Glomerular endothelial cell (primary cell): ENCODE measurements around a stretch of chr3.

DNA sequence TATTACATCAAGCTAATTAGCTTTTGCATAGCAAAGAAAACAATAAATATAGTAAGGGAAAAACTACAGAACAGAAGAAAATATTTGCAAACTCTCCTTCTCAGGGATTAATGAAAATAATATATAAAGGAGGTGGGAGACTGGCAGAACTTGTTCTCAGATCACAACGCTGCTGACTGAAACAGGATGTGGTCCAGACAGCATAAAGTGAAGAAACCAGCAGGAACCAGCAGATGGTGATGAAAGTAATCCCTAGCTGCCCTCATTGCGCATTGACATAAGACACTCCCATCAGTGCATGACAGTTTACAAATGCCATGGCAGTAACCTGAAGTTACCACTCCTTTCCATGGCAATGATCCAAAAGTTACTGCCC lies 149.2 kb upstream of the CD96 start:
- RAMPAGE, long total RNA = no peak

DNA sequence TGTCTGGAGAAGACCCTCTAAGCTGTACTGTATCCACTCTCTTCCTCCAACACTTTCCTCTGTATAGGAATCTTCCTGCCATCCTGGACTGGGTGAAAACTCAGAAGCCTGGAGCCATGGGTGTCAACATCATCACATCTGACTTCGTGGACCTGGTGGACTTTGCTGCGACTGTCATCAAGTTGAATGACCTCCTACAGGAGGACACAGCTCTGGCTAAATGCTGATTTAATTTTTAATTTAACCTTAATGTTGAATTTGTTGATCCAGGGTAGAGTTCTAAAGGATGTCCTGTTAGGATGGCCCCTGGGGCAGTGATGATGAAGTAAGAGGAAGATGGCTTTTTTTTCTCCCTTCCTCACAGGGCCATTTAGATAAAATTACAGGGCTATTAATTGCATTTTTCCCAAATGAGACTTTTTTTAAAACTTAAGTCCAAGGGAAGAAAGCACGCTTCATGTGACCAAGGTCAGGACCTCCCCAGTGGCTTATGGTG lies 46.2 kb downstream of the PLCXD2 start:
- RAMPAGE, long total RNA = no peak

DNA sequence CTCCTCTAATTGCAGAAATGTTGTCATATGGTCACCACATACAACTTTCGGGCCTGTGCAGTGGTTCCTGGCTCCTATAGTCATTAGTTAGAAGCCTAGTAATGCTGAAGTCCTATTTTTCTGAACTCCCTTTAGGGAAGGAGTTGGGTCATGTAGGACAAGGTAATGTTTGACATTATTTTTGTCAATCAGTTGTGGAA lies 59.2 kb downstream of the PLCXD2 start:
- RAMPAGE, long total RNA = no peak

DNA sequence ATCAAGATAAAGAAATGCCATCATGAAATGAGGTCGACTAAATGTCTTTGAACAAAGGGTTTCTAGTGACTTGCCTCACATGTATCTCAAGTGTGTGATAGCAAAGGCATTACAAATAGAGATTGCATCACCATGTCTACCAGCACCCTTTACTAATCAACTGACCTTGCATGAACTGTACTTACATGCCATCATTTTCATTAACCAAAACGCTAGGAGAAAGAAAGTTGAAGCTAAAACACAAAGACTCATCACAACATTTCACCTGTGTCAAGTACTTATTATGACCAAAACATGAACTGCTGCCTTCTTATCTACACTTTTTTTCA lies 61.0 kb downstream of the PLCXD2 start:
- RAMPAGE, long total RNA = no peak

GRCh38 chr3:111764426-111765166 lies 90.1 kb downstream of the PLCXD2 start:
- RAMPAGE, long total RNA = no peak

GRCh38 chr3:111826591-111826895 lies 32.5 kb upstream of the PHLDB2 start:
- RAMPAGE, long total RNA = no peak

GRCh38 chr3:112074964-112075513 lies 11.2 kb upstream of the C3orf52 start:
- RAMPAGE, long total RNA = no peak

DNA sequence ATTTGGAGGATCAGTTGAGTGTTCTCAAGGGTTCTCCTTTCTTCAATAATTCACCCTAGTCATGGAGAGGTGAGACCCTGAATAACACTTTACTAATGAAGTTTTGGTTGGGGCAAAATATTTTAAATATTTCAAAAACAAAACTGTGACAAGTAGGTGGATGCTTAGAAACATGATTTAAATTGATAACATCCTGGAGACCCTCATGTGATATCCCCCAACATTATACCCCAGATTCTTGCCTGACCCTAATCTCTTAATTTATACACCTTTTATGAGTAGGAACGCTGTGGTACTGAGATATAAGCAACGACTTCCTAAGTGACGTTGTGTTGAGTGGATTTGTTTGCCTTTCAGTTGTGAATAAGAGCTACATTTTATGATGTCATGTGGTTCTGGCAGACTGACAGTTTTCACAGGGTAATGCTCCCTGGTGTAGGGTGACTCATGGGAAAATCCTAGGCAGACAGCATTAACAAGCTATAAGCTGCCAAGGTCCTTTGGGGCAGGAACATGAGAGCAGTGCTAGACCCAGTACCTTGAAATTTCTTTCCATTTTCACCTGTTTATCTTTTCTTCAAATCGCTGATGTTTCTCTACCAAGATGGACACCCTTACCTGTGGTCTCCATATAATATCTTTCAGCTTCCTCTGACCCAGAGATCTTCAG lies 11.1 kb downstream of the C3orf52 start:
- RAMPAGE, long total RNA = no peak

DNA sequence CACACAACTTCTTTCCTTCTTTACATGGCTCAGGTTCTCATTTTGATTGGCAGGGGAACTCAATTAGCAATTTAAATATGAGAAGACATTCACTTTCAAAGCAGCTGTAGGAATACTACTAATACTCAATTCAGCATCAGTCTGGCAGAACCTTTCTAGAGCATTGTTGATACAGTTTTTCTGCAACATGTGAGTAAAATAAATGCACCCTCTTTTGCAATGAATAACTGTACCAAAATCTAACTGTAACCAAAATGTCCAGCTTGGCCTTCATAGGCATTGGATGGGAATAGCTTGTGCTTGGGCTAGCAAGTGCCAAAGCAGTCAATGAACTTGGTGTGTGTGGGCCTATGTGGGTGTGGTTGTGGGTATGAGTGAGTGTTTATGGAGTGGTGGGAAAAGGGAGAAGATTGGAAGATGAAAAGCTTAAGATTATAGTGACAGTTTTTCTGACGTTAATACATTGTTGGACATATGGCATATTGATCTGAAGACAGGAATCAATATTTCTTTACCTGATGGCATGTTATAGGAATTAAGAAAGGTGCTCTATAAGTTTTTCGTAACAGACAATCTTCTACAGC lies 35.4 kb upstream of the GCSAM start:
- RAMPAGE, long total RNA = no peak

DNA sequence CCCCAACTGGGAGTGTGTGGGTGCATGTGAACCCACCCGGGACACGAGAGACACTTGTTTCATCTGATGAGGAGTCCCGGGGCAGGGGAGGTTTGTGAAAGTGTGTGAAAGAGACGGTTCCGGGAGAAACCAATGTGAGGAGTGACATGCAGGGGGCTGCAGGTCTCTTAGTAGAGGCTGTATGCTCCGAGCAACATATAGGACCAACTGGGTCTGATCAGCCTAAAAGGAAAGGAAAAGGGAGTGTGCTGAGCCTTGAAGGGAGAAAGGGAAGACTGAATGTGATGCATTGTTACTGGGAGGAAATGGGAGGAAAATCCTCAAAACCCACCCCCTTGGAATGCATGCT lies 8.9 kb upstream of the SLC9C1 start:
- RAMPAGE, long total RNA = no peak

DNA sequence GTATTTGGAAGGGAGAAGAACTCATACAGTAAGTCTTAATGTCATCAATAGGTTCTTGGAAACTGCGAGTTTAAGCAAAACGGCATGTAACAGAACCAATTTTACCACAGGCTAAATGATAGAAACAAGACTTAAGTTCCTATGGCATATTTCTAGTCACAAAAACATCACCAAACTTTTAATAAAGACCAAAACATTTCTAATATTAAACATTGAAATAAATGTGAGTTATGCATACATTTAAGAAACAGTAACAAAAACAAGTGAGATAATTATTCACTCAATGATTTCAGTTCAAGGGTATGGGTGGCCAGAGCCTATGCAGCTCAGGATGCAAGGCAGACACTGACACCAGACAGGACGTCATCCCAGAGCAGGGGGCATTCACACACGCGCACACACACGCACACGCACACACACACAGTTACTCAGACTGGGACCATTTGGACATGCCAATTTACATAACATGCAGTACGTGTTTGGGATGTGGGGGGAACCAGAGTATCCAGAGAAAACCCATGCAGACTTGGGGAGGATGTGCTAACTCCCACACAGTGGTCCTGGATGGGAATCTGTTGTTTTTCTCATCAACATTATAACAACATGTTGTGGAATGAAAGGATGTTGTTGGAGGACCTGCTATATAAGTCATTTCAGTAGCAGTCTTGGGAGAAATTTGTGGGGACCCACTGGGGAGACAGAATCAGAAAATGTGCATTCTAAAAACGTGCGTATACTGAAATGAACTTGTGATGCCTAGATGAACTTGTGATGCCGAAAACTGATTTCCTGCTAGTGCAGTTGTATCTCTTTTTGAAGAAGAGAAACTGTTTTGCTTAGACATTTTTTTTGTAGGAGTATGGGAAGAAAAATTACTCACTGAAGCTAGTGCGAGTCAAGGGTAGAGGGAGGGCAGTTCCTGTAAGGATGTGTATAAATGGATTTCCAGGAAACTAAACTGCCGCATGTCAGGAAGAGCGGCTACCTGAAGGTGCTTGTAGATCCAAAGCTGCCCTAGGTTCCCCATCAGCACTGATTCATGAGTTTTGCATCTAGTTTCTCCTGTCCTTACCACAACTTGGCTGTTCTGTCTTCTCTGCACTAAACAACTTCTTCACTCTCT lies 25.1 kb downstream of the CD200 start:
- RAMPAGE, long total RNA = no peak

DNA sequence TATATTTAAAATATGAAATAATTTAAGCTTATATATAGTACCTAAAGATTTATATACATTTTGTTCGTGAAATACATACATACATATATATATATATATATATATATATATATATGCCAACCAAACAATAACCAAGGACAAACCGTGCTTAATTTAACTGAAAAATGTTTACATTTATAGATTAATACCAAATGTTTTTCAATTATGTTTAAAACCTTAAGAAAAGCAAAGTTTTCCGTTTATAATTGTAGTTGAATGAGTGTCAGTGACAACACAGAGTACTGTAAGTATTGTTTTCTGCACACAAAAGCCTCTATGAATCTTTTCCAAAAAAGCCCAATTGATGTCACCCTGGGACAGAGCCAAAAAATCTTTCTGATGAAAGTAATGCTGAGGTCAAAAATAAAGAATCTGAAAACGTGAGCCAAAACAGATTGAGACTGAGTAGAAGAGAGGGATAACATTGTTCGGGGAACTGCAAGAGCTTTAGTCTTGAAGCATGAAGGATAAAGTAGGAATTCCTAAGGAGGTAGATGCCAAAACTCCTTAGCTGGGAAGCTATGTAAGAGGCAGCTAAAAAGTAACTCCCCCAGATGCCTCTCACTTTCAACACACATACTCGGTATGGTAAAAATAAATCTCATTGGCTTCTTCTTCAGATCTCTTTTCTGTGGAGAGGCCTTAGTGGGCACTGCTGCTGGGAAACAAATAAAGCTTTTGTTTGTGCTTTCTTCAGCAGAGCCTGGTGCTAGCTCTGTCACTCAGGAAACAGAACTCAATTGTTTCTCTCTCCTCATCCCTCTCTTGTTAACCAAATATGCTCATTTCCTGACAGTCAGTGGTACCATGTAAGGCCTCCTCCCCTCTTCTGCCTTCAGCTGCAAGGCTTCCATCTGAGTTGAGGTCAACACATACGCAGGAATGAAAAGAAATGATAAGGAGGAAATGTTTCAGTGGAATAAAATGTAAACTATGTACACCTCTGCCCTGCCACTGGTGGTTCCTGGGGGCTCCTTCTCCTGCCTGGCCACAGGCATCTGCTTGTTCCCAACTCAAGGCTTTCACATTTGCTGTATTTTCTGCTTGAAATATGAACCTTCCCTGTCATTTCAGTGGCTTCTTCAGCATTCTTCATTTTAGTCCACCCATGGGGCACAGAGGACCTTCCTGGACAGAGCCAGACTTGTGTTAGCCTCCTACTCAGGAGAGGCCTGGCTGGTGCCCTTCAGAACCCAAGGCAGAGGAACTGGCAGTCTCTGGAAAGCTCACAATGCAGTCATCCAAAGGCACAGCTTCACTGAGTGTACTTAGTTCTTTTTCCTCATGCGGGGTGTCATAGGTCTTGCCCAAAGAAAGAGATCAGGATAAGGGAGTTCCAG lies 58.1 kb downstream of the CD200 start:
- RAMPAGE, long total RNA = no peak

DNA sequence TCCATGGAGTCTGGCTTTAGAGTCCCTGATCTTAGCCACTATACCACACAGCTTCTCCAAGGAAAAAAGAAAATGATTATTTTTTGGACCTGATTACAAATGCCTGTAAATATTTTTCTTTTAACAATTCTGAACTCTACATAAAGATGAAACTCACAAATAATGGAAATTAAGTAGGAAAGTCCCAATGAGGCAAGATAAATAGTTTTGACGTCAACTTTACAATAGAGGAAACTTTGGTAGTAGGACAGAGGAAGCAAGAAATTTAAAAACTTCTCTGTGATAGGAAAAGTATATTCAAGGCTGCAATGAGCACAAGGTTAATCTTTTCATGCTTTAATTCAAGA lies 4.1 kb downstream of the BTLA start:
- RAMPAGE, long total RNA = no peak

DNA sequence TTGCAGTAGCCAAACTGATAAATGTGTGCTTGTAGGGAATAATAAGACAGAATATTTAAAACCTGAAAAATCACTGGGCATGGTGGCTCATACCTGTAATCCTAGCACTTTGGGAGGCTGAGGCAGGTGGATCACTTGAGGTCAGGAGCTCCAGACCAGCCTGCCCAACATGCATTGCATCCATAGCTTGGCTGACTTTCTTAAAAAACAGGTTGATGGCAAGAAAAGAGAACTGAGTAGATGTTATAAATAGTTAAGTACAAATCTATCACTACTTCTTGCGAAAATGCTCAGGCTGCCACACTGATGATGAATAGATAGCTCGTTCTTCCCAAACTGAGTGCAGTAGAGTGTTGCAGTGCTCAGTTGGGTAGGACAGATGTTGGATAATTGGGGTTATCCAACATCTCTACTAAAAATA lies 1.4 kb downstream of the BTLA start:
- RAMPAGE, long total RNA = no peak

GRCh38 chr3:112561057-112561809 lies 529 bp downstream of the ATG3 start:
- RAMPAGE, long total RNA = start-site peak on the minus strand at chr3:112561625-112561683, 878 and 959 reads in 2 replicates

DNA sequence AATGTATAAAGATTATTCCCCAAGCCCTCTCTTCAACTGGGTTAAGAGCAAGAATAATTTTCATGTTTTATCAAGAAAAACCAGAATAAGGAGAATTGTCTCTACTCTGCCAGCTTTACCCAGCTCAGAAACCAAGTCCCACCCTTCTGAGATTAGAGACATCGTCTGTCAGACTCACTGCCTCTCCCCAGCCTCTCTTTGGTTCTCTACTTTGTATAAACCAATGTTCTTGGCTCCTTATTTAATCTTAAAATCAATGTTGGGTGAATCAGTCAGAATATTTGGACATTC lies 33.8 kb downstream of the CD200R1L start:
- RAMPAGE, long total RNA = no peak

DNA sequence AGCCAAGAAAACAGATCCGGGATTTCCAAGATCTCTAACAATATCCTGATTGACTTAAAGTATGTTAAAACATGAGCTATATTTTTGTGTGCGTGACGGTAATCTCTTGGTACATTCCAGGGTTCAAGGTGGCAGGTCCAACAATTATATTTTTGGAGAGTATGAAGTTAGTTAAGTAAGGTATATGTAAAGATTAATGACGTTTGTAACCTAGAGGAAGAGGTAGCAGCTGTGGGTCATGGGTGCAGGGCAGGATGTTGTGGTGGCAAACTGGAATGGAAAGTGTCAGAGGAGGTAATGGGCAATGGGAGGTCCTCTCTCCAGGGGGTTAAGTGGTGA lies 931 bp upstream of the CD200R1L start:
- RAMPAGE, long total RNA = no peak

DNA sequence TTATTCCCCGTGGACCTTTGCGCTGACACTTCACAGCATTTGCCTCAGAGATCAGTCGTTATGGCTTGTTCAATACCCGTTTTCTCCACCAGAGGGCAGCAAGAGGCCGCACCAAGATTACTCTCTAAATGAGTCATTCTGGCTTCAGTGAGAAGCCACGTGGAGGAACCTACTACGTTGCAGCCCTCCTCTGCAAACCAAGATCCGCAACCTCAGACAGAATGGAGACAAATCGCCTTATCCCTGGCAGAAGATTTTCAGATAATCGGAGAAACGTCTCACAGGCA lies 31.8 kb upstream of the NEPRO start:
- RAMPAGE, long total RNA = no peak

DNA sequence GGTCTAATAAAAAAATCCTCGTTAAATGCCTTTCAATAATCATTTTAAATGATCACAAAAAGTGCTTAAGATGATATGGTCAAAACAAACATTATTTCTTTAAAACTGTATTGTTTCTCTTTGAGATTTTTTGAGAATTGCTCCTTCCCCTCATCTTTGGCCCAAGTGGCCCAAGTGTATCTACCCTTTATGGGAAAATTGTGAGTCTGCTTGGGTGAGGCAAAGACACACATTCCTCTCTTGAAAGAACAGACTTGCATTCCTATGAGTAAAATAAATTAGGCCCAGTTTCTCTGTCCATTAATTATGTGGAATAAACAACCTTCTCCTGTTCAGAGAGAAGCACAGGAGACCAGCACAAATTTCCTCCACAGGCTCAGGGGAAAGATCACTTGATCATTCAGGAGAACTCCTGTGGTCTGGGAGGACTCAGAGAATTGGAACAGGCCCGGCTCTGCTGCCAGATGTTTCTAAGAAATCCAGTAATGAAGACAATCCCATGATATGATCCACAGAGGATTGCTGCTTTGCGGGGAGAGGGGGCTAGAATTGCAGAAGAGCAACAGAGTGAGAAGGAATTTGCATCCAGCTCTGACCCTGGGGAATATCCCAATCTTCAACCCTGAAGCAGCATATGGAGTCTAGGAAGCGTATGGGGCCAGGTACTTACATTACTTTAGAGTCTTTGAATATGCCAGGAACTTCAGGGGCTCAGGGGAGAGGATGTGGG lies 53.8 kb upstream of the BOC start:
- RAMPAGE, long total RNA = no peak

DNA sequence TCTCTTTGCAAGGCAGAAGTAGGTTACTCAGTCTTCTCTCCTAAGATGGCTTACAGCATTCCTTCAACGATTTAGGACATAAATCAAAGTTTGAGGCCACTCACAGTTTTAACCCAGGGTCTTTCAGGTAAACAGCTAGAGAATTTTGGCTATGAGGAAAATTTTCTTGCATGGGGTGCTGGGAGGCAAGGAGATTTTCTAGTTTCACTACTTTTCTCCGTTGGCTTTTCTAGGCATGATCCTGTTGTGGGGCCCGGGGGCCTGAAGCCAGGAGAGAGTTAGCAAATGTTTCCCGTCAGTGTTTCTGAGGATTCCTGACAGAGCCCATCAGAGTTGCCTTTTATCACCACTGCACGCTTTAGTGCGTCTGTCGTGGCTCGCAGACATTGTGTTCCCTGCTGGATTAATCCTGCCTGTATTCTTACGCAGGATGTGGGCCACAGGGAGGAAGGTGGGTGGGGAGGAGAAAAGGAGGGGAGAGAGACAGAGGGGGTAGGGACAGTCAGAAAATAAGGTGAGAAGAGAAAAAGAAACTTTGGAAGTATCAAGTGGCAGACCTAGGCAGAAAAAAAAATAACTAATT lies 18.1 kb upstream of the BOC start:
- RAMPAGE, long total RNA = no peak